Foreskin keratinocyte (primary cell): ENCODE measurements around a stretch of chr20.

DNA sequence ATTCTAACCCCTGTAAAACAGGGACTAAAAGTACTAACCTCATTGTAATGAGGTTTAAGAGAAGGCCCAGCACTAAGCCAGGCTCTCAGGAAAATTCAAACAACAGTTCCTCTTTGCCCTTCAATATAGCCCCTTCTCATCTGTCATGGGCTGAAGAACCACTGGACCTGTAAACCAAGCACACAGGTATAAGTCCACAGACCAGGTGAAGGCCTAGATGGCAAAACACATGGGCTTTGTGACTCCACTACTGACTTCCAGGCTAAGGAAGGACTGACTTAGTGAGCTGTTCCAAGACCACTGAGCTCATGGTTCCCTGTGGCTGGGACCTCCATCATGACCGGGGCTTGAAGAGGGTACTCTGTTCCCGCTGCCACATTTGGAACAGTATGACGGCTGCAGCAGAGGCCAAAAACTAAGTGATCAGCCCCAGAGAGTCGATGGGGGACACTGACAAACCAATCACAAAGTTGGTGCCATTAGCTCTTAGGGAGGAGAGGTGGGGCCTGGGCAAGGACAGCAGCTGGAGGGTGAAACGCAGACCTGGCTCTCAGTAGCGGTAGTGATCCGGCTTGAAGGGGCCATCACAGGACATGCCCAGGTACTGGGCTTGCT is 22.6 kb downstream of the AHCY start:
- RAMPAGE, total RNA, result no peak

DNA sequence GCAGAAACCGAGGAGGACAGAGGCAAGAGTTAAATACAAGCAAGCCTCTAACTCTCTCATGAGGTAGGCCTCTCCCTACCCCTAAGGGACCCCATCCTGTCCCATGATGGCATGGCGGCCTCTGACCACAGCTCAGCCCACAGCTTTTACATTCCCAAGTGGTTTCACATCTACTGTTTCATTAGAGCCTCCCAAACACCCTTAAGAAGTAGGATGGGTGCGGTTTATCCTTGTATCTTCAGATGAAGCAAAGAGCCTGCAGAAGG is 20.5 kb downstream of the AHCY start:
- RAMPAGE, total RNA, result no peak

DNA sequence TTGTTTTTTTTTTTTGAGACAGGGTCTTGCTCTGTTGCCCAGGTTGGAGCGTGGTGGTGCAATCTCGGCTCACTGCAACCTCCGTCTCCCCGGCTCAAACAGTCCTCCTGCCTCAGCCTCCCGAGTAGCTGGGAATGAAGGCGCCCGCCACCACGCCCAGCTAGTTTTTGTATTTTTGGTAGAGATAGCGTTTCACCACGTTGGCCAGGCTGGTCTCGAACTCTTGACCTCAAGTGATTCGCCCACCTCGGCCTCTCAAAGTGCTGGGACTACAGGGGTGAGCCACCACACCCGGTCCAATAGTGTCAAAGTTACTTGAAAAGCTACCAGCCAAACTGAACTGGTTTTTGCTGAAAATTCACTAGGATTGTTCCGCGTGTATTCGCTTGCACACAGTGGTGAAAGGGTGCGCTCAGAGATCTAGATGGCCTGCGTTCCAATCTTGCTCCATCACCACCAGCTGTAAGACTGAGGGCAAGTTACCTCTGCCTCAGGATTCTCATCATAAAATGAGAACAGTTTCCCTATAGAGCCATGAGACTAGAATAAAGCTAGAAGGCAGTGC is 1.1 kb downstream of the AHCY start:
- RAMPAGE, total RNA, result no peak

GRCh38 chr20:34310195-34310889 is 7.2 kb upstream of the AHCY start:
- RAMPAGE, total RNA, result no peak

DNA sequence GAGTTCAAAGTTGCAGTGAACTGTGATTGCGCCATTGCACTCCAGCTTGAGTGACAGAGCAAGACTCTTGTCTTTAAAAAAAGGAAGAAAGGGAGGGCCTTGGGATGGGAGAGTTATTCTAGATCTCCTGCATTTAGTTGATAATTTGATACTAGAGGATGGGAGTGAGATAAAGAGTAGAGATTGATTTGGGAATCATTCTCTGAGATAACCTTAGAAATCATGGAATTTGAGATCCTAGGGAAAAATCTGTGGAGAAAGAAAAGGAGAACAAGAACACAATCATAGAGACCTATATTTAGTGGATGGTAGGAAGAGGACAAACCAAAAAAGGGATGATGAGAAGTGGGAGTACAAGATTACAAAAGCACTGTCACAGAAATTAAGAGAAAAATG is 68.3 kb downstream of the ITCH start:
- RAMPAGE, total RNA, result no peak

GRCh38 chr20:34525750-34526598 is 9.8 kb downstream of the DYNLRB1 start:
- RAMPAGE, total RNA, result no peak

GRCh38 chr20:34559299-34559599 is 731 bp downstream of the MAP1LC3A start:
- RAMPAGE, total RNA, result no peak

DNA sequence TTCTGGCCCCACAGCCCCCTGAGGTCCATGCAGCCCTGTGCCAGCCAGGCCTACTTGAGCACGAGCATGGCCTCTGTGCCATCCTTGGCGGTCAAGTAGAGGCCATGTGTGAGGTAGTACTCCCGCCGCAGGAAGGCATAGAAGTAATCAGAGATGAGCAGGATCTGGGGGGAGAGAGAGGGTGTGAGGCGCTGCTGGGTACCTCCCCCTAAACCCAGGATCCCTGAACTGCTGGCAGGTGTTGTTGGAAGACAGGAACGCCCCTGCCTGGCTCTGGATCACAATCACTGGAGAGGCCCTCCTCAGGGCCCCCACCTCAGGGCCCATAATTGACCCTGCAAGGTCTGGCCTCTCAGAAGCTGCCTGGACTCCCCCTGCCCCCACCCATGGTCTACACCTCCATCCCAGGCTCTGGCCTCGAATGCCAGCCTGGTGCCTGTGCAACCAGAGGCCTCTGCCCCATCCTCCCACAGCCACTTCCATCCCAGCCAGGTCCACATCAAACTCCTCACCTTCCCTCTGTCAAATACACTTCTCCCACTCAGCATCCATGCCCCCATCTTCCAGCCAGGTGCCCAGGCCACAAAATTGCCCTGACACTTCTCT is 2.4 kb downstream of the MAP1LC3A start:
- RAMPAGE, total RNA, result no peak

- RAMPAGE, total RNA, result no peak
Observed at GRCh38 chr20:34703793-34704219, 338 bp upstream of the TP53INP2 start.

GRCh38 chr20:34874686-34875258 is 1.6 kb upstream of the ACSS2 start:
- RAMPAGE, total RNA, result no peak

DNA sequence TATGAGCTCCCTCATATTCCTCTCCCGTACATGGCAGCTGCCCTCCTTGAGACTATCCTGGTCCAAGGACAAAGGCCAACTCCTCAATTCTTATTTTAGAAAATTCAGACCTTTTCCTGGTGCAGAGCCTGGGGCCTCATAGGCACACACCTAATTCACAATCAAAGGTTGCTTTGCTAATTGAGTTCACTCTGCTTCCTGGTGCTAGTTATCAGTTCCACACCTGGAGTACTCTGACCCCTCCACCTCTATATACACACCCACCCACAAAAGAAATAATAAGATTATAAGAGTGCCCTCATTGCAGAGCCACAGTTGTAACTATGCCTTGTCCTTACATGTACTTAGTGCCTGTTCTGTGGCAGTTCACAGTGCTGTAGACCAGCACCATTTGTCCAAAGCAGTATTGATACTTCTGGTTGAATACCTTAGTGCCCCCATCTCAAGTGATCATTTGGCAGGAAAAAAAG is 38.7 kb downstream of the GSS start:
- RAMPAGE, total RNA, result no peak

DNA sequence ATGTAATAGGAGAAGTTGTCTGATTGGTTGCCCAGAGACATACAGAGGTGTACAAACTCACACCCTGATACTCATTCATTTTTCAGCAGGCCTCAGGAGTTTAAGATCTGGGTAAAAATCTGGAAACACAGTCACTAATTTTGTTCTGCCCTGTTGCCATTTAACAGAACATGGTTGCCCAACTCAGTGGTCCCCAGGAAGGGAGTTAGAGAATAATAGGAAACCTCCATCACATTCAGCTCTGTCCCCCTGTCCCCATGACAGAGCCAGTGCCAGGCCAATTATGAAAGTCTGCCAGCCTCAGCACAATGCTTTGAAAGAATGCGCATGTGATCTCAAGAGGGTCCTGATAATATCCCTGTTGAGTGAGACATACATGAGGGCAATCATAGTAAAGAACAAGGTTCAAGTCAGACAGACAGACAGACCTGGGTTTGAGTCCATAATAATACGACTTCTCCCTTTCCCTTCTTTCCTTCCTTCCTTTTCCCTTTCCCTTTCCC is 2.5 kb downstream of the GSS start:
- RAMPAGE, total RNA, result no peak

DNA sequence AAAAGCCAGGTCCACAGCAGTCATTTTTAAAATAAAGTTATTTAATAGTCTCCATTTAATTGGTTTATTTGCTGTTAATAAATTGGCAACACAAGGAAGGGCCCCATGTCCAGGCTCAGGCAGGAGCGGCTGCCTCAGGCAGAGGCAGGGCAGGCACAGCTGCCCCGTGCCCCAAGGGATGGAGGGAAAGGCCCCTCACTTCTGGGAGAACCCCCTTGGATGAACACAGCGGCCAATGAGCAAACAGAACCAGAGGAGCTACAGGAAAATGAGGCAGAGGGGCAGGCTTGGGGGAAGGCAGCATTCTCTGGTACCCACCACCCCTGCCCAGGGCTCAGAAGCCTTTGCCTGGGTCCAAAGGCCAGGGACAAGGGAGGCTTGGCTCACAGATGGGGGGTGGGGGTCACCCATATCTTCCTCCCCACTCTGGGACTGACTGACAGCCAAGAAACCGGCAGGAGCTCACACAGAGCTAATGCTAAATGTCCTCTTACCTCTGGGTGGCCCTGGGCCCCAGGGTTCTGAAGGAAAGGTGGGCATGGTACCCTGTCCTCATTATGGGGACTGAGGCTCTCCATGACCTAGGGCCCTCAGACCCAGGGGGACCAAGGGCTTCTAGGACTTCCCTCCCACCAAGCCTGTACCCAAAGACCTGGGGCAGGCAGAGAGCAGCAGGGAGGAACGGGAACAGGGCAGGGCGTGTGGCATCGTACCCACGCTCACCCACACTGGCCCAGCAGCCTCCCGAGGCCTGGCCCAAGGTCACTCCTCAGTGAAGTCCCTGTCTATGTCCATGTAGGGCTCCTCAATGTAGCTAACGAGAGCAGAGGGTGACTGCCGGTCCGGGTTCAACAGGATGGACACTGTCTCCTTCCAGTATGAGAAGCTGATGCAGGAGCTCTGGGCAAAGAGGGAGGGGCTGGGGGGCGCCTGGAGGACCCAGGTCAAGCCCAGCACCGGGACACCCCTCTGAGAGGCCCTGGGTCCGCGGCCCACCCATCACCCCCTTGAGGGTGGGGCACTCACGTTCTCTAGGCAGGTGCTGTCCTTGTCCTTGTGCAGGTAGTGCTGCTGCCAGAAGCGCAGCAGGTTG is 47.1 kb downstream of the MYH7B start:
- RAMPAGE, total RNA, result no peak

GRCh38 chr20:35559947-35560776 is 18.3 kb downstream of the ERGIC3 start:
- RAMPAGE, total RNA, result no peak

GRCh38 chr20:35575739-35576931 is 34.3 kb downstream of the ERGIC3 start:
- RAMPAGE, total RNA, result no peak

- RAMPAGE, total RNA, result no peak
Observed at GRCh38 chr20:35601008-35601362, 14.6 kb upstream of the SPAG4 start.

DNA sequence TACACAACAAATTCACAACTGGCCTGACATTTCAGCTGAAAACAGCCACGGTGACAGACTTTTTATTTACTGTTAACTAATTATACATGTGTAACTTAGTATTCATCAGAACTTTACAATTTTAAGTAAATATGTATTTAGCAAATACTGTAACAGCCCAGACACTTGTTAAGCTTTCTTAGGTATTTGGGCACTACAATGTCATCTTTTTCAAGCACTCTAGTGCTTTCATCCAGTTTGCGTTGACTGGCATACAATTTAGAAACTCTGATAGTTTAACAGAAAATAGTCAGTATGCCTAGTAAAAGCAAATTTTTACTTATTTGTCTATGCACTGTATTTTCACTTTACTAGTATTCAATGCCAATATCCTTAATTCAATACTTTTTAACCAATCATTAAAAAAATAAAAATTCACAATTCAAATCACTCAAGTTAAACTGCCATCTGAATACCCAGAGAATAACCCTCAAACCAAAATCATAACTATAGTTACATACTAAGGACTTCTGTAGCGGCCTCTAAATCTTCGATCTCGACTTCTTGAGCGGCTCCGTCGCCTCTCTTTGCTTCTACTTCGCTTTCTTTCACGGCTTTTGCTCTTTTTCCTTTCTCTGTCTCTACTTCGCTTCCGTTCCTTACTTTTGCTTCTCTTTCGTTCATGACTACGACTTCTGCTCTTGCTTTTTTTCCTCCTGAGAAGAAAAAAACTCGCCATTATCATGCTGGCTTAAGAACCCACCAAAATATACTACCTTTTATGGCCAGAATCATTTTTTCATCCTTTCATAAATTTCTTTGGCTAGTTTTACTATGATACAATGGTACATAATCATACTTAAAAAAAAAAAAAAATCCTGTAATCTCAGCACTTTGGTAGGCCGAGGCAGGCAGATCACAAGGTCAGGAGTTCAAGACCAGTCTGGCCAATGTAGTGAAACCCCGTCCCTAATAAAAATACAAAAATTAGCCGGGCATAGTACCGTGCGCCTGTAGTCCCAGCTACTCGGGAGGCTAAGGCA is 10.3 kb downstream of the RBM39 start:
- RAMPAGE, total RNA, result no peak

- RAMPAGE, total RNA, result no peak
Observed at GRCh38 chr20:35767889-35768625, 3.8 kb upstream of the PHF20 start.

DNA sequence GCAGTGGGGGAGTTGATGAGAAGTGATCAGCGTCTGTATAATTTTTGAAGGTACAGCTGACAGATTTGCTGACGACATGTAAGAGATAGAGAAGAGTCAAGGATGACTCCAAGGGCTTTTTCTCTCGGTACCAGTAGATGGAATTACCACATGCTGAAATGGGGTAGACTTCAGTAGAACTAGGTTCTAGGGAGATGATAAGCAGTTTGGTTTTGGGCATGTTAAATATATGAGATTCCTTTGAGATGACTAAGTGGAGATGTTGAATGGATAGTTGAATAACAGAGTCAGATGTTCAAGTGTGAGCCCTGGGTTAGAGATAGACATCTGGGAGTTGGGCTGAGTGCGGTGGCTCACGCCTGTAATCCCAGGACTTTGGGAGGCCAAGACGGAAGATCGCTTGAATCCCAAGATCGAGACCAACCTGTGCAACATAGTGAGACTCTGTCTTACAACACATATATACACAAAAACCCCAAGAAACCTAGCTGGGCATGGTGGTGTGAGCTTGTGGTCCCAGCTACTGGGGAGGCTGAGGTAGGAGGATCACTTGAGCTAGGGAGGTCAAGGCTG is 50.1 kb downstream of the PHF20 start:
- RAMPAGE, total RNA, result no peak

DNA sequence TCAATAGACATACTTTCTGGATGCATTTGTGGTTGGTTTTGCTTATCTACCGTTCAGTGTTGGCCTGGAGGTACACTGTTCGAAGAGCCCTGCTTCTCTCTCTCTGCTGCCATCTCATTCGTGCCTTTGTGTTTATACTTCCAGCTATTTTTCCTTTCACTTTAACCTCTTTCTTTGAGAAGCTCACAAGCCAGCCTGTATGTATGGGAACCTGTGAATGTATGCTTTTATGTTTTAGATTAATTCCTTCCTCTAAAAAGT is 83.1 kb downstream of the SCAND1 start:
- RAMPAGE, total RNA, result no peak